ENCODE results near the gene CA4.

DNA sequence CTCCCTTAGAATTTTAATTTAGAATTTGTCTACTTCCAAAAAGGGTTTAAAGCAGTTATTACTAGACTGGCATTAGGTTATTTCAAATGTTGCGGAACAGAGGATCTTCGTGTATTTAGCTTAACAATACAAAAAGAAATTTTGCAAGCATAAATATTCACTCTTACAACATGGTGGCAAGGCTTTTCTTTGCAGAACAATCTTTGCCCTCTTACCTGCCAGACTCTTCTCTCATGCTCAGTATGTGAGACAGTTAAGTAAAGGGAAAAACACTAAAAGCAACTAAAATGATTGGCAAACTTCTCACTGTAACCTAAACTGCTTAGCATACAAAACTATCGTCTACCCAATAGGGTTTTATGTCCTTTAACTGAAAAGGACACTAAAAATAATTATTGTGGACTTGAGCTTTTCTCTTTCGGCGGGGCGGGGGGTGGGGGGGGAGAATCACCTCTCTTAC lies 1.6 kb upstream of the CLTC start:
- PRO-cap = no peak
- RAMPAGE, long total RNA, 3 experiments = no peak in any of the 3 experiments

GRCh38 chr17:59654829-59655671 lies 35.4 kb downstream of the CLTC start:
- PRO-cap = no peak
- RAMPAGE, long total RNA, 3 experiments = no peak in any of the 3 experiments

- PRO-cap = no peak
- RAMPAGE, long total RNA, 3 experiments = no peak in any of the 3 experiments
Measured at GRCh38 chr17:59693402-59694576, 13.4 kb downstream of the PTRH2 start.

DNA sequence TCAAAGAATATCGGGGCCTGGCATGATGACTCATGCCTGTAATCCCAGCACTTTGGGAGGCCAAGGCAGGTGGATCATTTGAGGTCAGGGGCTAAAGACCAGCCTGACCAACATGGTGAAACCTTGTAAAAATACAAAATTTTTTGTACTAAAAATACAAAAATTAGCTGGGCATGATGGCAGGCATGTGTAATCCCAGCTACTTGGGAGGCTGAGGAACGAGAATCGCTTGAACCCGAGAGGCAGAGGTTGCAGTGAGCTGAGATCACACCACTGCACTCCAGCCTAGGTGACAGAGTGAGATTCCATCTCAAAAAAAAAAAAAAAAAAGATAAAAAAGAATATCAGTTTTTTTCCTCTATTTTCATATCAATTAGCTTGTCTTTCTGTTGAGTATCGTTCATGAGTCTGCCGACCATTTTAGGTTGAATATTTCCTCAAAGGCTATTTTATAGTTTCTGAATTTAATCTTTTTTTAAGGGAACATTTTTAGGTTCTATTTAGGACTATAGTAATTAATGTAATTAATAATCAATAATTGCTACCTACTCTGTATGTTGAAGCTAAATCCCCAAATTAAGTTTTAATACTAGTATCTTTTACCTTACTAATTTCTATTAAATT lies 78.0 kb downstream of the VMP1 start:
- PRO-cap = no peak
- RAMPAGE, long total RNA, 3 experiments = no peak in any of the 3 experiments

DNA sequence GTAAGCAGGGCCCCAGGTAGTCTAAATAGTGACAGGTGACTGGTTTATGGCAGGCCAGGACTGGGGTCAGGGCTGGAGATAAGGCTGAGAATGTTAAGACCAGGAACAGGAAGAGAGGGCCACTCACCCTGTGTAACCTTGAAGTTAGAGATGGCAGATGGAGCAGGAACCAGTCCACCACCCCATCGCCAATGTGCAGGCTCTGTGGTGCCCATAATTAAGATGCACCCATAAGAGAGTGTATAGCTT lies 1.9 kb upstream of the CA4 start:
- PRO-cap = no peak
- RAMPAGE, long total RNA, 3 experiments = no peak in any of the 3 experiments

DNA sequence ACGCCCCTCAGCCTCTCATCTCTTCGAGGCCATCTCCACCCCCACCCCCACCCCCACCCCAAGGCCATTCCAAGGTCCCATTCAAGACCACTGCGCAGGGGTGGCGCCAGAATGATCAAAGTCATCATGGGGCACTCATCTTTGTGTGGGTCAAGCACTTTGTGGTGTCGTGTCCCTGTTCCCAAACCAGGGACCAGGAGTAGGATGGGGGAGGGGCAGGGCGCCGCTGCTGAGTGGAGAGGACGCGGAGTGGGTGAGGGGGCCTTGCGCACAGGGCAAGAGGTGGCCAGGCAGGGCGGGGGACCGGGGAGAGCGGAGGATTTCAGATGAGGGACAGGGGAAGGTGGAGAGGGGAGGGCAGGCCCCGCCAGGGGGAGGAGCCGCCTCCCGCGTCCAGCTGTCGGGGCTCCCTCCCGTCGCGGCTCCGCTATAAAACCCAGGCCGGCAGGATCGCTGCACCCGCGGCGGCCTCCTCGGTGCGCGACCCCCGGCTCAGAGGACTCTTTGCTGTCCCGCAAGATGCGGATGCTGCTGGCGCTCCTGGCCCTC lies at the start of gene CA4:
TSS of gene CA4 (plus strand) at position 458 of the 549 bp plus-strand sequence.
- PRO-cap = no peak
- RAMPAGE, long total RNA, 3 experiments = no peak in any of the 3 experiments

DNA sequence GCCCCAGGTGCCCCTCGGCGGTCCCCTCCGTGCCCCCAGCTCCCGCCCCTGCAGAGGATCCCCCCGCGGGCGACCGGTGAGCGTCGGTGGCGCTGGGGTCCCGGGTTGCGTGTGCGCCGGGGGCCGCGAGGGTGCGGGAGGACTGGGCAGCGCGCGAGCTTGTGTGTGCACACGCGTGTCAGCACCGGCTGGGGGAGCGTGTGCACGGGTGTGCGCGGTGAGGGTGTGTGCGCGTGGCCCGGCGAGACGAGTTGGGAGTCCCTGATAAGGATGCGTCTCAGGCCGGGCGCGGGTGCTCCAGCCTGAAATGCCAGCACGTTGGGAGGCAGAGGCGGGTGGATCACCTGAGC lies 313 bp downstream of the CA4 start:
- PRO-cap = no peak
- RAMPAGE, long total RNA, 3 experiments = no peak in any of the 3 experiments

GRCh38 chr17:60153779-60154653 lies 4.2 kb downstream of the CA4 start:
- PRO-cap = no peak
- RAMPAGE, long total RNA, 3 experiments = no peak in any of the 3 experiments

DNA sequence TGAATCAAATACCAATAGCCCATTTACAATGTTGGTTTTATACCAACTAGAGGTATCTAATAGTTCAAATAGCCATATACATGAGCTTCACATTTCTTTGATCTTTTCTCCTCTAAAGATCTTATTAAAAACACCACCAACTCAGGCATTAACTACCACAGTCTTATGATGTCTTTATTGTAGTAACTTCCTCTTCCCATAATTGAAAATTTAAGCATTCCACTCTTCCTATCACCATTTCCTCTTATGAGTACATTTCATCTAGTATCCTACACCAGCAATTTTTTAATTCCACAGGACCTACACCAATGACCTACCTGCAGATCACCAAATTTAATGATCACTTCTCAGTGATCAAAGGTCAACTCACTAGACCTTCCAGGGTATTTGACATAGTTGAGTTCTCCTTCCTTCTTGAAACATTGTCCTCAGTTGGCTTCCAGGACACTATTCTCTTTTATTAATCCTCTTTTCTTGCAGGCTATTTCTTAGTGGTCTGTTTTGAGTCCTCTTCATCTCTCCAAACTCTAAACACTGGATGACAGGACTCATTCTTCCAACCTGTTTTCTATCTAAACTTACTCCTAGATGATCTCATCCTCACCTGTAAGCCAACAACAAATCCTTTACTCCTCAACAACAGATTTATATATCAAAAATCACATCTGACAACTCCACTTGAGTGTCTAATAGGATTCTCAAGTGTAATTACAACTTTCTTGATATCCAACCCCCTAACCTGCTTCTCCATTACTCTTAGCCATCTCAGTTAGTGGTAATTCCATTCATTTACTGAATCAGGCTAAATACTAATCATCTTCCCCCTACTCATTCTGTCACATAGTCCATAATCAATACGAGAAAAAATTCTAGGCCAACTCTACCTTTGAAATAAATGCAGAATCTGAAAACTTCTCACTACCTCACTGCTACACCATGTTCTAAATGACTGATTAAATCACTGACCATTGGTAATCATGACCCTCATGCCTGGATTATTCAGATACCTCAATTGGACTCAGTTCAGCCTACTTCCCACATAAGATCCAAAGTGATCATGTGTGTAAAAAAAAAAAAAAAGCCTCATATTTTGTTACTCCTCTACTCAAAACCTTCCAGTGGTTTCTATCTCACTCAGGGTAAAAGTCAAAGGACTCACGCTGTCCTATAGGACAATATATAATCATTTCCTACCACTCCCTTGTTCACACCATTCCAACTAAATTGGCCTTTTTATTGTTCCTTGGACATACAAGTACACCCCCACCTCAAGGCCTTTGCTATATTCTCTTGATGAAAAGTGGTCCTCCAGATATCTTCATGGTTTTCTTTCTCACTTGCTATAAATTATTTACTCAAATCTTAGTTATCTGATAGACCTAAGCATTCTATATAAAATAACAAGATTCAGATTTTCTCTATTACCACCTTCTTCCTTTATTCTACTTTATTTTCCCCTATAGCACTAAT lies 99.7 kb downstream of the USP32 start:
- PRO-cap = no peak
- RAMPAGE, long total RNA, 3 experiments = start-site peak on the minus strand in 1 of 3 experiments, centred at position 488 of the sequence, 14 reads per replicate

- PRO-cap = unidirectional peak, plus-strand start at chr17:60524304
- RAMPAGE, long total RNA, 3 experiments = no peak in any of the 3 experiments
Measured at GRCh38 chr17:60524040-60524601, 1.9 kb downstream of the APPBP2 start.

DNA sequence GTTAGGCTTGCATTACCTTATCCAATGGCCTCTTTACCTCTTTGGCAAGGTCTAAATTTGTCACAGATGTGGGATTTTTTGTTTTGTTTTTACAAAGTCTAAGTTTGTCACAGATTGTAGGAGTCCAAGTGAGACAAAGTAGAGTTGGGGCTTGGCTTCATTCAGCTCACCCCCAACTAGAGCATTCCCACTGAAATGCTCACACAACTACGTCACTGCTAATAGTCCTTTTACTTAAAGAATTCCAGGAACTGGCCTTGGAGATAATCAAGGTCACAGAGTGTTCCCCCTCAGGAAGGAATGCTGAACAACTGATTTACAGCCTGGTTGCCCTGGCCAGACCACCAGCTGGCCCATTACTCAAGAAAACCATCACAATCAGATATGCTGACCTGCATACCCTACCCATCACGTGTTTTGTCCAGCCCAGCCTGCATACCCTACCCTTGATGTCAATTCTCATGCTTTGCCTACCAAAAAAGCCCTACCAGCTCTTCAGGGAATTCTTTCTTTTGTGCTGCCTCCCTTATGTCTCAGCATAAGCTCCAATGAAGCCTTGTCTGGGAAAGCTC lies 26.5 kb upstream of the PPM1D start:
- PRO-cap = no peak
- RAMPAGE, long total RNA, 3 experiments = no peak in any of the 3 experiments

DNA sequence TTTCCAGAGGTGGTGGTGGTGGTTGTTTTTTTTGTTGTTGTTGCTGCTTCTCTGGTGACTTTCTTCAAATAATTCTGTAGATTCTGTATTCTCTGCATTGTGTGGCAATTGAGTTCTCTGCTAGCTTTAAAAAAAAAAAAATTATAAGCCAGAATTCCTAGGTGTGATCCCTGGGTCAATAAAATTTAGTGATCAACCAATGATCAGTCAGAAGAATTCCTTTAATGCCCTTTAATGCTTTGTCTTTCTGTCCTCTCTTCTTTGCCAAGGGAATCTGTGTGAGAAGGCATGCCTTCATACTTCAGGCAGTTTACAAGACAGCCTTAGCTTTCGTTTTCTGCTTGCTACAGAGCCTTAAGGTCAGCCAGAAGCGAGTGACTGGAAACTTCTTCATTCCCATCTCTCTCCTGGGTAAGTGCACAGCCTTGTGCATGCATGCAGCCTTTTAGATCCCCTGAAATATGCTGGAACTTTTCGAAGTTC lies 23.0 kb upstream of the PPM1D start:
- PRO-cap = no peak
- RAMPAGE, long total RNA, 3 experiments = no peak in any of the 3 experiments

GRCh38 chr17:60601627-60602337 lies 1.8 kb downstream of the PPM1D start:
- PRO-cap = bidirectional peak, plus-strand start at chr17:60602250, minus-strand start at chr17:60602074
- RAMPAGE, long total RNA, 3 experiments = no peak in any of the 3 experiments

- PRO-cap = no peak
- RAMPAGE, long total RNA, 3 experiments = no peak in any of the 3 experiments
Measured at GRCh38 chr17:61005422-61005718, 327.7 kb downstream of the BCAS3 start.

DNA sequence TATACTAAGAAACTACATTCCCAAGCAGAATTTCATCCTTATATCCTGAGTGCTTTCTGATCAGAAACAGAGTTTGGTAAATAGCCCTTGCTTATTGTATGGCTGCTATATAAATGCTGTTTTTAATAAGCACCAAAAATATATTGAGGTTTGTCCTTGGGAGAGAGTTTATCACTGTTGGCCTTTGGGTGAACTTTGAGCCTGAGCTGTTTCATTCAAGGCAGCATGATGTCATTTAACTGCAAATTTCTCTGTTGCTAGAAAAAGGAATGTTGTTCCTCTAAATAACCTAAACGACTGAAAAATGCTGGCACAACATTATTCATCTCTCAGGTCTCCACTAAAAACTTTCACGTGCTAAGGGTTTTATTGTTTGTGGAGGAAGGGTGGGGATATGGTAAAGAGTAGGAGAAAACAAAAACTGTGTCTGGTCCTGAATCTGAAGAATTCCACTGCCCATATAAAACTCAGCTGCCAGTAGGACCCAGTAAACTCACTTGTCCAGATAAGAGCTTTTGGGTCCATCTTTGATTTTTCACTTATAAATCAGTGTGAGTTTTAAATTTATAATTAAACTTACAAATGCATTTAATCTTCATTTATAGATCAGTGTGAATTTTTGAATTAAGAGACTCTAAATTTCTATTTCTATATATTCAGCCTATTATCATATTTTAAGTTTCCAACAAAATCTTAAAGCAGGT lies 334.2 kb upstream of the TBX2 start:
- PRO-cap = no peak
- RAMPAGE, long total RNA, 3 experiments = no peak in any of the 3 experiments

GRCh38 chr17:61203707-61204550 lies 195.7 kb upstream of the TBX2 start:
- PRO-cap = no peak
- RAMPAGE, long total RNA, 3 experiments = no peak in any of the 3 experiments

DNA sequence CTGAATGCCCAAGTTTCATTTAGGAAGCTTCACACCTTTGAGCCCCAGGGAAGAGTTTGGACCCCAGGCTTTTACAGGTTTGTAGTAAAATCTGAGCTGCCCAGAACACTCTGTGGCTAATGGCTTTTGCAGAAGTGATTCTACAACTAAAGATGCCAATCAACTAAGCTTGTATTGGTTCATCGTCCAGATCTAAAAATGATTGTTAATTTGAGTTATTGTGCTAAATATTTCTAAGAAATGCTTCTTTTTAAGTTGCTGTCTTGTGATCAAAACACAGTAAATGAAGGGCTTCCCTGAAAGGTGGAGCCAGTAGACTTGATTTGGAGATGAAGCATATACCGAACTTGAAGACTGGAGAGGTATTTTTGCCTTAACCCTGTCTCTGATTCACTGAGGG lies 166.4 kb upstream of the TBX2 start:
- PRO-cap = no peak
- RAMPAGE, long total RNA, 3 experiments = no peak in any of the 3 experiments

DNA sequence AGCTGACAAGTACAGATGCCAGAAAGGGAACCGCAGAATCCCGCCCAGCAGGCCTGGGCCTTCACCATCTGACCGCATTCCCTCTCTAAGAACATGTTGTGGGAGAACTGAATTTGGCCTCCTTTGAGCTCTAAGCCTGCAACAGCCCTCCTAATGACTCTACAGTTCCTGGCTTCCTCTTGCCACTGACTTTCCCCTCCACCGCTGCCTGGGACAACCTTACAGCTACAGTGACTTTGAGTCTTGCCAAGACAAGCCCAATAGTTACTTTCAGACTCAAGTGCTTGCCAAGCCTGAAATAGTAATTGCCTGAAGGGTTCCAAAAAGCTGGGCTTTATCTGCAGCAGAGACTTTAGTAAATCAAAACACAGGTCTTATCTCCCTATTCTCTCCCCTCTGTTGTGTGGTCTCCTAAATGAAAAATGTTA lies 85.3 kb upstream of the TBX2 start:
- PRO-cap = no peak
- RAMPAGE, long total RNA, 3 experiments = no peak in any of the 3 experiments

- PRO-cap = bidirectional peak, plus-strand start at chr17:61400453, minus-strand start at chr17:61400298
- RAMPAGE, long total RNA, 3 experiments = no peak in any of the 3 experiments
Measured at GRCh38 chr17:61400120-61401107, 771 bp downstream of the TBX2 start.

GRCh38 chr17:61407969-61409223 lies 8.8 kb downstream of the TBX2 start:
- PRO-cap = no peak
- RAMPAGE, long total RNA, 3 experiments = no peak in any of the 3 experiments

Measured in tibial nerve (tissue), 3 donors.